Measurements from ENCODE around the genes CIB2 and FAH.

GRCh38 chr15:76310444-76310902, 796 bp downstream of the ETFA start:
- PRO-cap: no peak

DNA sequence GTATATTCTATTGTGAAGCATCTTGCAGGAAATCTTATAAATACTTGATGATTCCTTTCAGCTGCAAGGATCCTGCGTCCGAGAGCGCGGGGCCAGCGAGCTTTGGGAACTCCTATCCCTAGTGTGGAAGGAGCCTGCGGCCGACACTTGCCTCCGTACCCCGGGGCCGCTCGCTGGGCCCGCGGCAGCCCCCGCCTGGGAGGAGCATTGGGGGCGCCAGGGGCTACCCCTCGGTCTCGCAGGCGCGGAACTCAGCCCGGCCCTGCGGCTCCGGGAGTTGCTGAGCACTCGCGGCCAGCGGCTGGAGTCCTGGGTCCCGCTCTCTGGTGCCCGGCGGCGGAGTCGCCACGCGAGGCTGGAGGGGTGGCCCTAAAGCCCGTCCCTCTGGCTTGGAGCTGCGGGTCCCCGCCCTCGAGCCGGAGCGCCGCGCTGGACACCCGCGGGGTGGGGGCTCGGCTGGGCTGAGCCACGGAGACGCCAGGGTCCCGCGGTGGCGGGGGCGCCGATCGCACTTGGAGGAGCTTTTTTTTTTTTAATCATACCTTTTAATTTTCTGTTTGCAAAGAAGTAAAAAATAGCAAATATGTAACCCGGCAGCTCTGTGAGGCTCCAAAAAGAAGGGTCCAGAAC, 10.5 kb downstream of the ISL2 start:
- PRO-cap: no peak

DNA sequence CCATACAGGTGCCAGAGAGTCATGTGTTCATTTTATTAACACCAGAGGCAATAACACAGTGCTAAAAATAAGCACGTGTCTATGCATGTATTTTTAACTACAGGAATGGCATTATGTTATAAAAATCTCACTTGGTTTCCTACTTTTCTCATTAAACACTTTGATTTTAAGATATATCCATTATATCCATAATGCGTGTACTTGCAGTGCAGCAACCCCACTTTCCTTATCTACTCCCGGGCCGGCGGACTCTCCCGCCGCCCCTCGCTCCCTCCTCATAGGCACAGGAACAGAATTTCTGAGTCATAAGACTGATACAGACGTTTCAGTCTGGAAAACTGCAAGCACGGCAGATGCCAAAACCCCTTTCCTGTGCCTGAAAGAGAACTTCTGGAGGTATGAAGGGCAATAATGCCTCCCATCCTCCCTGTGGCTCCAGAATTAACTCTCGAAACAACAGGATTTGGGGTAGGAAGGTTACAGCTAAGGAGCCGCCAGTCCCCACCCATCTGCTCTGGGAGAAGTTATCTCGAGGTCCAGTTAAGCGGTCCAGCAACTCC, 22.3 kb upstream of the PSTPIP1 start:
- PRO-cap: no peak

GRCh38 chr15:77012834-77013213, 17.9 kb downstream of the PSTPIP1 start:
- PRO-cap: no peak

DNA sequence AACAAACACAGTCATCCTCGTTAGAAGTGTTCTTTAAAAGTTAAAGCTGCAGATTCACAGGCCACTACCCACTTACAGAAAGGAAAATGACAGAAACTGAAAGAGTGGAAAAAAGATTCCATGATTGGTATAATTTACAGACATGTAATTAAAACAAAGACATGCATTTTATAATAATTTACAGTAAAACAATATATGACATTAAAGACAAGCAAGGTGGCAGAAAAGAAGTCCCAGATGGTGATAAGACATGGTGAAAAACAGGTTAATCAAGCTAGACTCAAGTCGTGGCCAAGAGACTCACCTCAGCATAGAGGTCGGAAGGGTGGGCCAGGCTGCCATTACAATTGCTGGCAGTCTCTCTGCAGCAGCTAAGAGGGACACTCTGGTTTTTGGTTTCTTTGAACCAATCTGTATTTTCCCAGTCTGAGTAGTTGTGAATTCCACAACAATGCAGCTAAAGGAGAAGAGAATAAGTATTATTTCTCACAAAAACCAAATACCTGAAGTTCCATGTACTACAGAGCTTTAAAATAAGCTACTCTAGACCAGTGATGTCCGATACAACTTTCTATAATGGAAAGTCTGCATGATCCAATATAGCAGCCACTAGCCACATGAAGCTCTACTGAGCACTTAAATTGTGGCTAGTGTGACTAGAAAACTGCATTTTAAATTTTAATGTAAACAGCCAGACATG, 18.3 kb downstream of the TSPAN3 start:
- PRO-cap: no peak

DNA sequence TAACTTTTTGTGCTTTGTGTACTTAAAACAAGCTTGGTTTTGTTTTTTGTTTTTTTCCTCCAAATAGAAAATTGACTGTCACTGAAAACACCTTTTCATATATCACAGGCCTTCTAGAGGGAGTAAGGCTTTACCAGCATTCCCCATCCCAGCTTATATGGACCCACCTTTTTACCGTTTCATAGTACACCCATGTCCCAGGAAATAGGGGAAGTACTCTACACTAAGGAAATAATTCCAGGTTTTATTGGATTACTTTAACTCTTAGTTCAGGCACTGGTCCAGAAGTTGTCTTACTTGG, 26.1 kb downstream of the HMG20A start:
- PRO-cap: no peak

DNA sequence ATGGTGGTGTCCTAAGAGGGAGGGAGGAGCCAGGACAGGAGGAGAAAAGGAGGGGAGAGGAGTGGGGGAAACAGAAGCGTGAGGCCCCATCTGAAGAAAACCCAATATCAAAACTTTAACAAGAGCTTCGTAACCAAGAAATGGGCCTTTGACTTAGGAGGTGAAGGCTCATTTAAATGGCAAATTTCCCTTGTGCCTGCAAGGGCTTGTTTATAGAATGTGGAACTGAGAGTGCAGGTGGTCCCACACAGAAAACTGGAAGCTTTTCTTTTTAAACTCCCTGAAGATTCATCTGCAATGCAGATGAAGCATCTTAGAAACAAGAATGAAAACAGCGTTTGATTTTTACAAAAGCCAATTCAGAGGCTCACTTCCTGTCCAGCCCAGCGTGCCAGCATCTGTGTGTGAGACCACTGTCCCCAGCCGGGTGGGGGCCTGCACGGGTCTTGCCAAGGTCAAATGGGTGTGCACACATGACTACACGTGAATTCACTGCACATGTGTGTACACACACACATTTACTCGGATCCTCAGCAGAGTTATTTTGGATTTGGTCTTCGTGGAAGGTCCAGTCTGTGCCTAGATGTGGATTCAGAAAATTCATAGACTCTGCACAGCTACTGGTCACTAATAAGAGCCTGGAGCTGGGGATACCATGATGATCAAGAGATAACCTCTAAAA, 94.7 kb downstream of the LINGO1 start:
- PRO-cap: no peak

- PRO-cap: no peak
These were observed 106.3 kb upstream of the LINGO1 start for GRCh38 chr15:77738838-77739547.

DNA sequence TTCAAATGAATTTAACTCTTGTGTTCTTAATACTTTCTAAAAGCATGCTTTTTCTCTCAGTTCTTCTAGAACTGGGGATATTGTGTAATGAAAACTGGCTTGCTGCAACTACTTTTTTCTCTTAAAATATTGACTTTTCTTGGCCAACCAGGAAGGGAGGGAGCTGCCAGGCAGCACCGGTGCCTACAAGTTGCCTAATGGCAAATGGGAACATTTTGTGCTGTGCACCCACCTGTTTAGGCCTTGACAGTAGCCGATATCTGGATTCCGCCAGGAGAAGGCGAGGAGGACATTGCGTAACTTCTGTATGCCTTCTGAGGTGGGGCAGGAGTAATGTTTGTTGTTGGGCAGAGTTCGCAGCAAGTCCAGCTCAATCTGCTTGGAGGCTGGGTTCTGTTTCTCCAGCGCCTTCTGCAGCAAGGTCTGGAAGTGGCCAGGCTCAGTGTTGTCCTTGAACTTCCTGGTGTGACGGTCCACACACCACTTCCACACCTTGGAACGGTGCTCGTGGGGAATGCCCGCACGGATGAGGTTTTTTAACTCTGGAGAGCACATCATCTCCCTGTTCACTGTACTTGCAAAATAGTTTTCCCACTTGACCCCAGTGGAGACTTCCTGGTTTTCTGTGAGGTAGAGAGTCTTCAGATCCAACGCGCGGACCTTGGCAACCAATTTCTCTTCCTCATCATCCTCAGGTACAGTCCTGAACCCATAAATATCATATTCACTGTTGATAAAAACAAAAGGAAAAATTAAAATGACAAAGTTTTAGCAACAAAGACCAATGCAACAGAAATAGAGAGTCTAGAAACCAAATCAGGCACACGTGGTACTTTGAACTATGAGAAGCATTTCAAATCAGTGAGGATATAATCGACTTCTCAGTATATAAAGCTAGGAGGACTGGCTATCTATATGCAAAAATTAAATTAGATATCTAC, 64.7 kb downstream of the TBC1D2B start:
- PRO-cap: no peak

GRCh38 chr15:78058911-78060125, 18.2 kb downstream of the TBC1D2B start:
- PRO-cap: no peak

- PRO-cap: no peak
These were observed at the start of gene CIB2 for GRCh38 chr15:78130834-78132147. TSS of gene CIB2 (minus strand) at chr15:78131445.

DNA sequence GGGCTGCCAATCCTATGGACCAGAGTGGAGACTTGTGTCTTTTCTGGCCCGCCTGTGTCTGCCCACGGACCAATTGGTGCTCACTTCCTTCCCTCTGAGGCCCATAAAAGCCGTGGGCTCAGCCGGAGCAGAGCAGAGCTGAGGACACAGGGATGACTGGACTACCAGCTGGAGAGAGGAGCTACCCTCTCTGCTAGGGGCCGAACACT, 31.9 kb upstream of the IREB2 start:
- PRO-cap: no peak

GRCh38 chr15:78461561-78462075, 23.6 kb downstream of the IREB2 start:
- PRO-cap: no peak

GRCh38 chr15:78497998-78498437, 9.4 kb upstream of the HYKK start:
- PRO-cap: no peak

GRCh38 chr15:78882908-78883346, 10.2 kb downstream of the MORF4L1 start:
- PRO-cap: no peak

DNA sequence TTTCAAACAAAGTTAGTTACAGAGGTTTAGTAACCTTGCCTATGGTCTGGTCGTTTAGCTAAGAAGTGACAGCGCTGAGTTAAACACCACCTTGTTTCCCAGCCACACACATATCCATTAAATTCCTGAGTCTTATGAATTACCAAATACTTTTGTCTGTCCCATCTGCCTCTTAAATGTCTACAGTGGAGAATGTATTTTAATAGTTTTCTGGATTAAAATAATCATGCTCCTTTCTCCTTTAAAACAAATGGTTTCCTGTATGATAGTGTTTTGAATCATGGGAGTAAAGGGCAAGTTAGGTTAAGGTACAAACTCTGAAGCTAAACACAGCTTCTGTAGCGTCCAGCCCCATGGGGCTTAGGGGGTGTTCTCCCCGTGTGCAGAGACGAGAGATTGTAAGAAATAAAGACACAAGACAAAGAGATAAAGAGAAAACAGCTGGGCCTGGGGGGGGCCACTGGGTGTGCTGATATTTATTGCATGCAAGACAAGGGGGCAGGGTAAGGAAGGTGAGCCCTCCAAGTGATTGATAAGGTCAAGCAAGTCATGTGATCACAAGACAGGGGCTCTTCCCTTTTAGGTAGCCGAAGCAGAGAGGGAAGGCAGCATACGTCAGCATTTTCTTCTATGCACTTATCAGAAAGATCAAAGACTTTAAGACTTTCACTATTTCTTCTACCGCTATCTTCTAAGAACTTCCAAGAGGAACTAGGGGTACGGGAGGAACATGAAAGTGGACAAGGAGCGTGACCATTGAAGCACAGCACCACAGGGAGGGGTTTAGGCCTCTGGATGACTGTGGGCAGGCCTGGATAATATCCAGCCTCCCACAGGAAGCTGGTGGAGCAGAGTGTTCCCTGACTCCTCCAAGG, 29.5 kb downstream of the MORF4L1 start:
- PRO-cap: no peak

- PRO-cap: no peak
These were observed 33.8 kb upstream of the CTSH start for GRCh38 chr15:78978538-78979172.

DNA sequence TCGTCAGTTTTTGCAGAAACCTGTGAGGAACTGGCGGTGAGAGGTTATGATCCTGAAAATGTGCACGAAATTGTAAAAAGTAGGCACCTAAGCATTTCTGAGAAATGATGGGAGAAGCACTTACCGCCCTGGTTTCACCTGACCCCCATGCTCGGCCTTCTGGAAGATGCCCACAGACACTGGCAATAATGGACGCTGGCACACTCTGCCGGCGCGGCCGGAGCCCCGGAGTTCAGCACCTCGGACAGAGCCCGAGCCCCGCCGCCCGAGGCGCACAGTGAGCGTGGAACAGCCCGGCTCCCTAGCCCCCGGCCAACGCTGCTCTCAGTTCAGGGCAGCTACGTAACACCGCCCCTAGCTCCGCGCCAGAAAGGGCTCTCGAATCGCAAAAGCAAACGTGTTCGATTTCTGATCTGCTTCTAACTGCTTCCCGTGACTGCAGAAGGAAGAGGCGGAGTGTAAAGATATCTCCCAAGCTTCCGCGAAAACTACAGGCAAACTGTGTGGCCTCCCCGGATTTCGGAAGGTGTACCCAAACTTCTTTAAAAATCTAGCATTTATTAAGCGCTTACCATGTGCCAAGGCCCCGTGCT, 1.1 kb downstream of the ANKRD34C start:
- PRO-cap: no peak

GRCh38 chr15:79896270-79896902, 428 bp downstream of the MTHFS start:
- PRO-cap: bidirectional peak, plus-strand start at chr15:79896810, minus-strand start at chr15:79896683

GRCh38 chr15:80152160-80153311, at the start of gene FAH:
TSS of gene FAH (plus strand) at chr15:80152999.
- PRO-cap: bidirectional peak, plus-strand start at chr15:80152658, minus-strand start at chr15:80152369; unidirectional peak, plus-strand start at chr15:80152775